Epithelial cell of esophagus (primary cell): ENCODE measurements around a stretch of chr15.

GRCh38 chr15:30625255-30625908 is 21.6 kb downstream of the GOLGA8H start:
- RRBS: no CpG with 5 or more reads among the region's 28 CpGs

GRCh38 chr15:30828262-30828719 is 75.4 kb upstream of the FAN1 start:
- RRBS: no CpG with 5 or more reads among the region's 8 CpGs

DNA sequence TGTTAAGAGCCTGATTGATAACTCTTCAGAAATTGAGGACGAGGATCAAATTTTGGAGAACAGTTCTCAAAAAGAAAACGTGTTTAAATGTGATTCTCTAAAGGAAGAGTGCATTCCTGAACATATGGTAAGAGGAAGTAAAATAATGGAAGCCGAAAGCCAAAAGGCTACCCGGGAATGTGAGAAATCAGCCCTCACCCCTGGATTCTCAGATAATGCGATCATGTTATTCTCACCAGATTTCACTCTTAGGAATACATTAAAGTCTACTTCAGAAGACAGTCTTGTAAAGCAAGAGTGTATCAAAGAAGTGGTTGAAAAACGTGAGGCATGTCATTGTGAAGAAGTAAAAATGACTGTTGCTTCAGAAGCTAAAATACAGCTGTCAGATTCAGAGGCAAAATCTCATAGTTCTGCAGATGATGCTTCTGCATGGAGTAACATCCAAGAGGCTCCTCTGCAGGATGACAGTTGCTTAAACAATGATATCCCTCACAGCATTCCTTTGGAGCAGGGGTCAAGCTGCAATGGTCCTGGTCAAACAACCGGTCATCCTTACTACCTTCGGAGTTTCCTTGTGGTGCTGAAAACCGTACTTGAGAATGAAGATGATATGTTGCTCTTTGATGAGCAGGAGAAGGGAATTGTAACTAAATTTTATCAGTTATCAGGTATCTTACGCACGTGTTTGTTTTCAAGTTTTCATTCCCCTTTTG is 1.7 kb downstream of the FAN1 start:
- RRBS: no CpG with 5 or more reads among the region's 11 CpGs

GRCh38 chr15:31081086-31082070 is 20.1 kb downstream of the TRPM1 start:
- RRBS: no CpG with 5 or more reads among the region's 14 CpGs

- RRBS: no CpG with 5 or more reads among the region's 8 CpGs
Observed at GRCh38 chr15:31203834-31204260, 102.3 kb upstream of the TRPM1 start.

DNA sequence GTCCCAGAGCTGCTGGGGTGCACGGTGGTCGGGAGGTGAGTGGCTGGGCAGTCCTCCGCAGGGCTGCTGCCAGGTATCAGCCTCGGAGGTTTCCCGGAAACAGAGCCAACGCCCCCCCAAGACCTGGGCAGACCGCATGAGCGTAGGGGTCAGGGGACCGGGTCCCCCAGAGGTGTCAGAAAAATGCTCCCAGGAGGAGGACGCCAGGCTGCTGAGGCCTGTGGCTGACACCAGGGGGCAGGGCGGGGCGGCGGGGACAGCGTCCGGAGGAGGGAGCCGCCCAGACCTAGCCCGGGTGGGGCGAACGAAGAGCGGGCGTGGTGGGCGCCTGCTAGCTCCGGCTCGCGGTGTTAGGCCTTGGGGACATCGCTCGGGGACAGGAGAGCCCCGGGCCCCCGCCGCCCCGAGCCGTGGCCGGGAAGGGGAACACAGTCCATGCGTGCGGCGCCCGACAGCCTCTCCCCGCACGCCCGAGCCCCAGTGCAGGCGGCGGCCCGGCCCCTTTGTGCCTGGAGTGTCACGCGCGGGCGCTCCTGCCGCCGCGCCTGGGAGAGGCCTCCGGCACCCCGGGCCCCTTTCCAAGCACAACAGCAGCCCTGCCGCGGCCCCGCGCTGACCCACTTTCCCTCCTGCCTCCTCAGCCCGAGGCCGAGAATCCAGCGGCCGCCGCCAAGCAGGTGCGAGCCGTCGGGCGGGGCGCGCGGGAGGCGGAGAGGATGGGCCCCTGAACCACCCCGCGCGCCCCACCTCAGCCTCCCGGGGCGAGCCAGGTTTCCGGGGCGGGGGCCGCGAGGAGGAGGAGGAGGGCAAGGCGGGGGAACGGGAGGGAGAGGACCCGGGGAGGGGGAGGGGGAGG is 111.0 kb upstream of the KLF13 start:
- RRBS: 3% methylated on average over 43 of the region's 81 CpGs

- RRBS: no CpG with 5 or more reads among the region's 7 CpGs
Observed at GRCh38 chr15:31229119-31229817, 97.4 kb upstream of the KLF13 start.

GRCh38 chr15:31323434-31323882 is 3.2 kb upstream of the KLF13 start:
- RRBS: no CpG with 5 or more reads among the region's 1 CpG

DNA sequence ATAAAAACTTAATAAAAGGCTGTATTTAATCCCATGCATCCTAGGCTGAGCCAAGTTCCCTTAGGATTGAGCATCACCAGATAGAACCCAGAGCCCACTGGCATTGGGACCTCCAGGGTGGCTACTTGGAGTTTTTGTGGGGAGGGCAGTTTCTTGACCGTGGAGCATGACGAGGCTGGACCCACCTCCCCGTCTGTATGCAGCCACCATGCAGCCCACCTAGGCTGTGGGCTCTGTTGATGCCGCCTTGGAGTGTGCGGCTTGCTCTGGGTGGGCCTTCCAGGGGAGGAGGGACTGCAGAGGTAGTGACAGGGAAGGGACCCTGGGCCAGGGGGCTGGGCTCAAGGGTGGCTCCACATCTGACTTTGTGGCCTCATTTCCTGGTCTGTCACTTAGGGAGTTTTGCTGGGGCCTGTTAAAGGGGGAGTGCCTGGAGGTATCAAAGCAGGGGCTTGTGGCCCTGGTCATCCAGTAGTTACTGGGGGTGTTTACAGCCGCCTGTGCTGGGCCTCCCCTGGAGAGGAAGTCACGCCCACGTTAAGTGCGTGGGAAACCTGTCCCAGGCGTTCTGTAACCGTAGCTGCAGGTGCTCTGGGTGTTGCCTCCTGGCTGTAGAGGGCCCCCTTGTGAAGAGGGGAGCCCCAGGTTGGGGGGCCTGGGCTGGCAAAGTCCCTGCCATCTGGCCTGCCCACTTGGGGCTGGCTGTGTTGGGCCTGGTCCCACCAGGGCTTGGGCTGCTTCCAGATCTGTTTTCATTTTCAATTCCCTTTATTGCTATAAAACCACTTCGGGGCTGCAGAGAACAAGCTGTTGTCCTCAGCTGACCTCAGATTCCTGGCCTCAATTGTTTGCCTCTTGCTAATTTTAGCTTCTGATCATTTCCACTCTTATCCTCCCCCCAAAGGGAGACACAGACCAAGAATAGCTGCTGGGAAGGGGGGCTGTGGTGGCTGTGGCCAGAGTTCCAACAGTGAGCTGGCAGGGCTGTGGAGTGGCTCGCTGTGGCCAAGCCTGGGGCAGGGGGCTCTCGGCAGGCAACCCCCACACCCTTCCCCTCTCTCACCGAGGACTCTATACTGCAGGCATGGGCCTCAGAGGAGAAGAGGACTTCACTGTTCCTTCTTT is 26.5 kb downstream of the KLF13 start:
- RRBS: no CpG with 5 or more reads among the region's 15 CpGs

GRCh38 chr15:31356841-31358176 is 30.7 kb downstream of the KLF13 start:
- RRBS: no CpG with 5 or more reads among the region's 24 CpGs

GRCh38 chr15:31373049-31373689 is 46.5 kb downstream of the KLF13 start:
- RRBS: no CpG with 5 or more reads among the region's 21 CpGs

DNA sequence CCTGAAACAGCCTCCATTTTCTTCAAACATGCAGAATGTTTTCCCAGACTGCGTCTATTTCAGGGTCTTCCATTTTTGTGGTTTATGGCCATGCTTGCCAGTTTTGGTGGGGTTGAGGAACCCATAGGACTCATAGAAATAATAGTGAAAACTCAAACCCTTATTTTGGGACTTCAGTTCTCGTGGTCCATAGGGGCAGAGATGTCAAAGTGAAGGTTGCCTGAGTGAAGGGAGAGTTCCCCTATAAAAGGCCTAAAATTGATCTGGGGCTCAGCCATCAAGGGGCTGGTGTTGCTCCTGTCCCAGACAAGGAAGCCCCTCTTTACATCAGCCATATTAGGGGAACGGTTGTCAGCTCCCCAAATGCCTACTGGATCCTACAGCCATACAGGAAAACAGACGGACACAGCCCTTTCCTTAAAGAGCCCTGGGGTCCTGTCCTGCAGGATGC is 48.7 kb downstream of the KLF13 start:
- RRBS: no CpG with 5 or more reads among the region's 4 CpGs

GRCh38 chr15:31393172-31393905 is 66.7 kb downstream of the KLF13 start:
- RRBS: 38% methylated on average over 6 of the region's 34 CpGs

- RRBS: no CpG with 5 or more reads among the region's 46 CpGs
Observed at GRCh38 chr15:31484034-31484383, 157.4 kb downstream of the KLF13 start.

DNA sequence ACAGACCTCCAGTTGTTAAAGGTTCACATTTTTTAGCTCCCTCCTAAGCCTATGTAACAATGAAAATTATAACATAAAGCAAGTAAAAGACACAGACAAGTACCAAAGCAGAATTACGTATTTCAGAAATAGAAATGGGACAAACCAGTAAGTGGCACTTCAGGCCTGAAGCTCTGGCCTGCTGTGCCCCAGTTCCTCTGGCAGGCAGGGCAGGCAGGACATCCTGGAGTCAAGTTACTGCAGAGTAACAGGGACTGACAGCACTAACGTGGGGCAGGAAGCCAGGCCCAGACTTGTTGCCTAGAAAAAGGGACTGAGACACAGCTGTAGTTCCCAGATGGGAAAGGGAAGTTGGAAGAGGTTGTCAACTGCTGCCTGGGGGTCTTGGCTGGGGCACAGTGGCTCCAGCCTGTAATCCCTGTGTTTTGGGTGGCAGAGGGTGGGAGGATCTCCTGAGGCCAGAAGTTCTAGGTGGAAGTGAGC is 172.0 kb downstream of the FMN1 start:
- RRBS: no CpG with 5 or more reads among the region's 2 CpGs

DNA sequence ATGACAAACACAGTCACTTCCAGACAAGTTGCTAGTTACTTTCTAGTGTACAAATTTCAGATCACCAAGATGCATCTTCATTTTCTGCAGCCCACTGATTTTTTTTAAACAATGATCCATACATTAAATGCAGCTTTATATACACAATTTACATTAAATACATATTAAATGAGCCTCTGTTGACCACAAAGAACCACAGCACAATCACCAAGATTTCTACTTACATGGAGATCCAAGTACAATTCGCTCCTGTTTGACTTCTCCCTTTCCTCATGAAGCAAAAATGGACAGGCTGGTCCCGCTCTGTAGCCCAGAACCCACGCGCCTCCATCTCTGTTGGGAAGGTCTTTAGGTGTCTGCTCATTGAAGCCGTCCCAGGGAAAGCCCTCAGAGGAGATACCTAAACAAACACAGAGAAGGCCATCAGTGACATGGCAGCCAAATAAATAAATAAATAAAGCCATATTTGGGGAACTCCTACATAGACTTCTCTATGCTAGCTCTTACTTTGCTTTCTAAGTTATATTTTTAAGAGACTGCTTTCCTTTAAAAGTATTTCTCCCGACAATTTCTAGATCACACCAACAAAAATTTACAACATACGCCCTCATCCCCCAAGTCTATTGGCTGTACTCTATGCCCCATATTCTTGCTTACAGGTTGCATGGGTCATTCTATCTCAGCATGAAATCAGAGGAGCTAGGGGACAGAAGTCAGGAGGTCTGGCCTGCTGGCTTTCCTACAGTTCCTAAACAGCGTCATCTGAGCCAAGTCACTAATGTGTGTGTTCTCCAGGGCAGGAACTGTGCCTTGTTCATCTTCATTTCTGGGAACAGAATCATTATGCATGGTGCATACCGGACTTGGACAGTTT is 105.7 kb downstream of the FMN1 start:
- RRBS: no CpG with 5 or more reads among the region's 9 CpGs

DNA sequence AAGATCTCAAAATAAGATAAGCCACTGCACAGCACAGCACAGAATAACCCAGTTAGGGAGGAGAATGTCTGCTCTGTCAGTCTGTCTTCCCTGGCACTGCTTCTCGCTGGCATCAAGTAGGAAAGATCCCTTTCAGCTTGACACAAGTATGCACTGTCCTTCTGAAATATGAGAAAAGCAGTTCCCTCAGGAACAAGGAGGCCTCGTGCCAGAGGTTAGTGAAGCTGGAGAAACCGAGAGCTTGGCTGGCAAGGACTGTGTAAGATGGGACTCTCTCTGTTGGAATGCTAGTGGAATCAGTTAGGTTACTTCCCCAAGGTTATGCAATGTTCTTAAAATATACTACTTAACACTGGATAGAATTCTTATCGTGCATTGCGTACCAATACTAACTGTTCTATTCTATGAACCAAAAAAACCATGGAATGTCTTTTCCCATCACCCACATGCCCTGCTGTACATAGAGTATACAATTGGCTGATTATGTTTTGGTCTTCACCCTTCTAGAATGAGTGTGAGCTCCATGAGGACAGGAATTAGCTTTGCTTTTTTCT is 59.0 kb downstream of the FMN1 start:
- RRBS: no CpG with 5 or more reads among the region's 5 CpGs

- RRBS: no CpG with 5 or more reads among the region's 3 CpGs
Observed at GRCh38 chr15:33242018-33242566, 47.6 kb upstream of the FMN1 start.

DNA sequence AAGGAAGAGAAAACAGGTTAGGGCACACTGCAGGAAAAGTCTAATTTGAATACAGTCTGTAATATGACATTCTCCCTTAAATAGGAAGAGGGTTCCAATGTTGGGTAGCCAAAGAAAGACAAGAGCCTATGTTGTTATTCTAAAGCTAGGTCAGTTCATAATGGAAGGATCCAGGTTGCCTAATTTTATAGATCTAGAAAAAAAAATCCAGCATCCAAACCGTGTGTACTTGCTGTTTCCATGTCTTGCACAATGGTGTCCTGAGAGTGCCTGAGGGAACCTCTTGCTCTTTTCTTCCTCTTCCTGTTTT is 224.2 kb downstream of the RYR3 start:
- RRBS: no CpG with 5 or more reads among the region's 1 CpG

GRCh38 chr15:34002796-34003393 is 34.6 kb downstream of the CHRM5 start:
- RRBS: no CpG with 5 or more reads among the region's 4 CpGs